ENCODE measurements around the genes NDNF, SMIM43, IL2 and IL21.

DNA sequence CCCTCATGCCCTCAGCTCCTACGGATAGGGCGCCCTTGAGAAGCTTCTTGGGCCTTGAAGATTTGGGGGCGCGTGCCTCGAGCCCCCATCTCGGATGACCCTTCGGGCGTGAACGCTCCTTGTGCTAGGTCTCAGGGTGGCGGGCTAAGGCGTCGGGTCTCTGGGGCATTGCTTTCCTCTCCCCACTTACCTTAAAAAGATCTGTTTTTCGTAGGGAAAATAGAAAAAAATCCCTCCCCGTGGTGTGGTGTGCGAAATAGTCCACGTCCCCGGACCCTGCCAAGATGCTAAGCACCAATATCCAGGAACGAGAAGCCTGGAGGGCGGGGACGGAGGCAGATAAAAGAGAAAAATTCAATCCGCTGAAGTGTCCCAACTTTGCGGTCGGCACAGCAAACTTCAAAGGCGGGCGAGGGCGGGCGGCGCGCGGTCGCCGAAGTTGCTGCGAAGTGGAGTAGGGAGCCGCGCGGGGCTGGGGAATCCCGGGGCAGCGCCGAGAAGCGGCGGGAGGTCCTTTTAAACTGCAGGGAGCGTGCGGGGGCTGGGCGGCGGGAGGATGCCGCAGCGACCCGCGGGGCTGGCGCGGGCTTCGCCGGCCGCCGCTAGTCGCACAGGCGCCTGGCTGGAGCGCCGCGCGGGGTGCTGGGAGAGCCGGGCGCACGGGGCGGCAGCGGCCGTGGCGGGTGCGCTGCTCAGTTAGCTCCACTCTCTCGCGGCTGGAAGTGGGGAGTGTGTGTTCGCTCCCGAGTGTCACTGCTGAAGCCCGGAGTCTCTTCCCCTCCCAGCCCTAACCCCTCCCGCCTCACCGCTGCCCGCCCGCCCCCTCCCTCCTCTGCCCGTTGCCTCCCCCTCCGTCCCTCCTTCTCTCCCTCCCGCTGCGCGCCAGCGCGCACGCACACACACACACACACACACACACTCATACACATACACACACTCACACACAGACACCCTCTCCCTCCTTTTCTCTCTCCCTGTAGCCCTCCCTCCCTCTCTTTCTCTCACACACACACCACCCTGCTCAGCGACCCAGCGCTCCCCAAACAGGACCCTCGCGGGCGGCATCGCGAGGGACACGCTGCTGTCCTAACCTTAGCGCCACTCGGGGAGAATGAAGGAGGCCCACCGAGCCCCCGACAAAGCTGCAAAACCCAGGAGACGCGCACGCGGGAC lies at the start of gene NDNF:
TSS of gene NDNF (minus strand) at position 733 of the 1,173 bp plus-strand sequence.
- RRBS: under 1% methylated on average over 10 of the region's 102 CpGs

DNA sequence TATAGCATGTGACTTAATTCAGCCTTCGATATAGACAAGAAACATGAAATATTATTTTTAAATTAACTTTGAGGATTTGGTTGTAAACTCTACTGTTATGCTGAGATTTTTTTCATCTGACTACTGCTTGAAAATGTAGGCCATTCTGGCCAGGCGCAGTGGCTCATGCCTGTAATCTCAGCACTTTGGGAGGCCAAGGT lies 24.3 kb downstream of the TNIP3 start:
- RRBS: no CpG with 5 or more reads among the region's 2 CpGs

GRCh38 chr4:121182324-121182790 lies 18.2 kb upstream of the TNIP3 start:
- RRBS: no CpG with 5 or more reads among the region's 4 CpGs

GRCh38 chr4:121697036-121697567 lies 322 bp upstream of the ANXA5 start:
- RRBS: under 1% methylated on average over 3 of the region's 43 CpGs

- RRBS: 3% methylated on average over 7 of the region's 104 CpGs
These were observed at the start of gene SMIM43 for GRCh38 chr4:121764191-121765486. SMIM43 (minus strand) TSS chr4:121765164.

DNA sequence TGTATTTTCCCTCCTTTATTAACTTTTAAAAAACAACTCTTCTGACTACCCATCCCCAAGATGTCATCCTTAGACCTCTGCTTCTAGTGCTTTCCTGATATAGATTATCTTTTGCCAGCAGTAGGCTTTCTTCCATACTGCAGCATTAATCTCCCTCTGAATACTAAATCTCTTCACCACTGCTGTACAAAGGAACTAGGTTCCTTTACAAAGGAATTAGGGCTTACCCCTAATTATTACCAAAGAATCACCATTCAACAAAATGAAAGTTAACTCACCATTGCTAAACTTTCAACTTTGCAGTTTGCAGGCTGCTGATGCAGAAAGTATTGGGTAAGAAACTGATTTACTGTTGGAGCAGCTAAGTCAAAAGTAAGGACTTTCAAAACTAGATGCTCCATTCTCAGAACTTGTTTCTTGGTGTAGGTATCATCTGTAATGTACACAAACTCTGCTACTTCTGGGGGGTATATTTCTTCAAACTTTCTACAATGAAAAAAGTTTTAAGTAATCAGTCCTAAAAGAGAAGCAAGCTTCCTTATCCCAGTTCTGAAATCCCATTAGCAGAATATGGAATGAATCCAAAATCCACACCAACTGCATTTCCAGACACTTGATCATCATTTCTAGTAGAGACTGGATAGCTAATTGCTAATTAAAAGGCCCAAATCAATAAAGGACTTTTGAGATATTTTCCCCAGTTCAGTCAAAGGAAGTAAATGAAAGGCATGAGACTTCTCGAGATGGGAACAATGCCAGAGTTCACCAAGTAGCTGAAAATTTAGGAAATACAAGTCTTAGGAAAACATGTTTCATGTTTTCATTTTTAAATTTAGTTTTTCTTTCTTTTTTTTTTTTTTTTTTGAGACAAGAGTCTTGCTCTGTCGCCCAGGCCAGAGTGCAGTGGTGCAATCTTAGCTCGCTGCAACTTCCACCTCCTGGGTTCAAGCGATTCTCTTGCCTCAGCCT lies 4.3 kb downstream of the CCNA2 start:
- RRBS: no CpG with 5 or more reads among the region's 4 CpGs

DNA sequence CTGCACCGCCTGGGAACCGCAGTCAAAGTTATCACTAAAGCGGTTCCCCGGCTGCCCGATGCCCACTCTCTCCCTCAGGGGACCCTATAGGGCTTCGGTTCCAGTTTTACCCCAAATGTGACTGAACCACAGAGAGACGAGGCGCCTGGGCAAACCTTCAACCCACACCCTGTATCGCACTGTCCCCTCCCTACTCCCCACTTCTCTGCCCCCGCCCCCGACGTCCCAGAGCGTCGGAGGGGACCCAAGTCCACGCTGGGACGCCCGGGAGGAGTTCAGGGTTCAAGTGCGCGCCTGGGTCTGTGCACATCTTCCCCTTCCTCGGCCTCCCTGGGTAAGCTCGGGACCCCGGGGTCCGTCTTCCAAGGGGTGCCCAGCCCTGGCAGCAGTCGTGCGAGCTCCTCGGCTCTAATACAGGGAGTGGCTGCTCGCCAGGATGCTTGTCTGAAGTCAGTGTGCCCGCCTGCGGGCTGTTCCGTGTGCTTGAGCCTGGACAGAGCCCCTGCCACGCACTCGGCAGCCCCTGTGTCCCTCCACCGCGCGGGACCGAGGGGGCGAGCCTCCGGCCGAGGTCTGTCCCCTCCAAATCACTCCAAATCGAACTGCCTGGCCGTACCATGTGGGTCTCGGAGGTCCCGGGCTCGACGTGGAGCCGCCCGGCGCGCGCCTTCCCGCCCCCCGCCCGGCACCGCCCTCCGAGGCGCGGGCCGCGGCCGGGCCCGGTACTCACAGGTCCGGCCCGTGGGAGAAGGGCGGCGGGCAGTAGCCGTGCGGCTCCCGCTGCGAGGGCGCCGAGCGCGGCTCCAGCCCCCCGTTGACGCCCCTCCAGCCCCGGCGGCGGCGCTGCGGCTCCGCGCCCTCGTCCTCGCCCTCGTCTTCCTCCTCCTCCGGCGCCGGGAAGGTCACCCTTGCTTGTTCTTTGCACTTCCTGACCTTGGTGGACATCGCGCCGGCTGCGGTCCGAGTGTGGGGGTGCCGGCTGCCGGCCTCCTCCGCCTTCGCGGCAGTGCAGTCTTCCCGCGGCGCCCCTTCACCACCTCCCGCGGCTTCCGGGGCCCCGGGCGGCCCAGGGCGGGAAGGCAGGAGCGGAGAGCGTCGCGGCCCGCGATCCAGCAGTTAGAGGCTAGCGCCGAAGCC lies 756 bp downstream of the TRPC3 start:
- RRBS: under 1% methylated on average over 43 of the region's 115 CpGs

DNA sequence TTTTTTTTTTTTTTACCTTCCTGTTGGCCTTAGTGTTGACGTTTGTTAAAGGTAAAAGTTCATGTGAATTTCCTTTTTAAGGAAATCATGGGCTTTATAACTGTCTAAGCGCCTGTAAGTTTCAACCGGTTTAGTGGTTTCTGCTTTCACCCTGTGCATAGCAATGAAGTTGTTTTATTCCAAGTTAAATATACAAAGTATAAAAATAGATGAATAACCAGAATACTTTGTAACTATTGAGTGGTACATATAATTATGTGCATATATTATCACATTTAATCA lies 976 bp downstream of the BLTP1 start:
- RRBS: no CpG with 5 or more reads among the region's 3 CpGs

DNA sequence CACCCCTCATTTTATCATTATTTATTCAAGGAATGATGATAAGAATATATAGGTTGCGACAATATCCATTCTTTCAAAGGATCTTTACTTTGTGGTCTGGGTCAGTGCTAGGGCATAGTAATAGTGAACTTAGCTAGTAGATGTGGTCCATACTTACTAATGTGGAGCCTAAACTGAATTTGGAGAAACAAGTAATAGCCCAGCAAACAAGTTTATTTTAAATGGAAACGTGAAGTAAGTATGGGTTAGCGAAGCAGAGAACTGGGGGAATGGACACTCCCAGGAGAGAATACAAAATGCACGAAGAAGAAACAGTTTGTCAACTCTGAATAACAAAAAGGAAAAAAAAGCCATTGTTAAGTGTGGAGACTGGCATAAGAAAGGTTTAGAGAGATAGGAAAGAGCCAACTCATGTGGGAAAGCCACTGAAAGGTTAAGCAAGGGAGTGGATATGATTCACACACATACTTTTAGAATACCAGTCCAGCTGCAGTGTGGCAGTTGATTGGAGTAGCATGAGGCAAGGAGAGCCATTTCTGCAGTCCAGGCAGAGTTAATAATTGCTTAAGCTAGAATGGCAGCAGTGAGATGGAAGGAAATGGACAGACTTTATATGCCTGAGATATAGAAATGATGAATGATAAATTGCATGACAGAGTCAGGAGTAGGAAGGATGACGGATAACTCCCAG lies 37.0 kb upstream of the ADAD1 start:
- RRBS: no CpG with 5 or more reads among the region's 5 CpGs

DNA sequence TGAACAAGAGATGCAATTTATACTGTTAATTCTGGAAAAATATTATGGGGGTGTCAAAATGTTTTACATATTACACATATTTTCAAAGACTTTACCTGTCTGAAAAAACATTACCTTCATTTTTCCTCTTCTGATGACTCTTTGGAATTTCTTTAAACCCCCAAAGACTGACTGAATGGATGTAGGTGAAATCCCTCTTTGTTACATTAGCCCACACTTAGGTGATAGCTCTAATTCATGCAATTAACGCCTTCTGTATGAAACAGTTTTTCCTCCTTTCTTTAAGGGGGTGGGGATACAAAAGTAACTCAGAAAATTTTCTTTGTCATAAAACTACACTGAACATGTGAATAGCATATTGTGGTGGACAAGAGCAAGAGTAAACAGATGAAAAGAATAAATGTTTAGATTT lies at the start of gene IL2:
TSS of gene IL2 (minus strand) at position 228 of the 412 bp plus-strand sequence.
- RRBS: no CpG with 5 or more reads among the region's 1 CpG

DNA sequence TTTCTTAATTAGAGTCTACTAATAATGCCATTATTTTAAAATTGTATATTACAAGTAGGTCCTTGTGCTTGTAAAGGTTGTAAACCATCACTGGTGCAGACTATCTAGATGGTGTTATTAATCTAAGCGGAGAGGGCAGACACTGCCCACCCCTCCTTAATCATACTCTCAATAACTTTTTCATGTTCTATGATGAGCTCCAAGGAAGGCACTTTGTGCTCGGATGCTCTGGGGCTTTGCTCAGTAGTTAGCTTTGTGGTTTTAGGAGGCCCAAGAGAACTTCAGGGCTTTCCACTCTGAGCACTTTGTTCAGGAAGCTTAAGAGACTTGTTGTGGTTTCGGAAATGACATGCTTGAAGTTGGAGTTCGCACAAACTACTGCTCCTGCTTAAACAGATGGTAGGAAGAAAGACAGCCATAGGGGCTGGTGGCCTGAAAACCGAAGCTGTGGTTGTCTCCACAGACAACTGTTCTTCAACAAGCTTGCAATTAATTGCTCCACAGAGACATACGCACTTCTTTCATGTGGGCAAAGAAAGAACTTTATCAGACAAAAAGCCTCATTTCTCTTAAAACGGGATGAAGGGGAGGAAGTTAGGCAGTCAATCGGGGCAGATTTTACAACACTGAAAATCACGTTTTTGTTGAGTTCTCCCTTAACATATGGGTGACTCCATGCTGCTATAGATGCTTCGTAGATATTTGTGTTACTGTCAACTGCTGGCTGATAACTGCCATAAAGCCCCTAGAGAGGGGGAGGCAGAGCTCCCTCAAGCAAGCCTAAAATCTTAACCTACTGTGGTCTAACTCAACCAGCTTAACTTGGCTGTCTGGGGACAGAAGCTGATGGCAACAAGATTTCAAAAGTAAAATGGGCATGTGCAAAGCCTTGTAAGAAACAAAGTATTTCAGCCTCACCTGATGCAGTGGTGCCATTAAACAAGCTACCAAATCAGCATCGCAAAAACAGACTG lies 42.4 kb downstream of the IL21 start:
- RRBS: no CpG with 5 or more reads among the region's 11 CpGs

DNA sequence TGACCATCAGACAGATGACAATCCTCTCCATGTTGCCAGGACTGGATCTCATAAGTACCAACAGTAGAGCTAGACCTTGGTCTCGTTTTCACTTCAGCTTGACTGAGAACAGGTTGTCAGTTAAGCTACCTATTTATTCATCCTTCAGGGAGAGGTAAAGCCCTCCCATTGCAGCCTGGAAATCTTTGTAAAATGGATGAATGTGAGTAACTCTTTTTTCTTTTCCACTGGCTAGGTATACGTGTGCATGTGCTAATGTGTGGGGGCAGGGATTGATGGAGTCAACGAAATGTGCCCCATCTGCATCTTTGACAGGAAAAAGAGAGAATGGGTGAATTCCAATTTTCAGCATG lies at the start of gene IL21:
TSS of gene IL21 (minus strand) at position 107 of the 353 bp plus-strand sequence.
- RRBS: no CpG with 5 or more reads among the region's 3 CpGs

DNA sequence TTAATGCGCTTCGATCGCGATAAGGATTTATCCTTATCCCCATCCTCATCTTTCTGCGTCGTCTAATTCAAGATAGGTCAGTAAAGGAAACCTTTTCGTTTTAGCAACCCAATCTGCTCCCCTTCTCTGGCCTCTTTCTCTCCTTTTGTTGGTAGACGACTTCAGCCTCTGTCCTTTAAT lies 658 bp upstream of the FGF2 start:
- RRBS: no CpG with 5 or more reads among the region's 8 CpGs

DNA sequence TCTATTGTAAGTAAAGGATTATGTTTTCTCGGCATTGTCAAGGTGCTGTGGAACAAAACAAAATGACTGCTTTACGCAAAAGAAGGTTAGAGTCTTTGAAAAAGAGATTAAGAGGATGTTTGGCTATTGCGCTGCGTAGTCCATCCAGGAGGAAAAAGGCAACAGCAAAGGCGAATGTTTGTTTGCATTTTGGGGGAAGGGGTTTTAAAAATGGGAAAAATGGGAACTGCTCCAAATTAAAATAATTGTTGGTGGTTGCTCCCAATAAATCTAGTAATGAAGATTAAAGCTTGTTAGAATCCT lies 57.7 kb upstream of the SPRY1 start:
- RRBS: no CpG with 5 or more reads among the region's 5 CpGs

GRCh38 chr4:123397130-123397533 lies 537 bp downstream of the SPRY1 start:
- RRBS: 2% methylated on average over 4 of the region's 28 CpGs

DNA sequence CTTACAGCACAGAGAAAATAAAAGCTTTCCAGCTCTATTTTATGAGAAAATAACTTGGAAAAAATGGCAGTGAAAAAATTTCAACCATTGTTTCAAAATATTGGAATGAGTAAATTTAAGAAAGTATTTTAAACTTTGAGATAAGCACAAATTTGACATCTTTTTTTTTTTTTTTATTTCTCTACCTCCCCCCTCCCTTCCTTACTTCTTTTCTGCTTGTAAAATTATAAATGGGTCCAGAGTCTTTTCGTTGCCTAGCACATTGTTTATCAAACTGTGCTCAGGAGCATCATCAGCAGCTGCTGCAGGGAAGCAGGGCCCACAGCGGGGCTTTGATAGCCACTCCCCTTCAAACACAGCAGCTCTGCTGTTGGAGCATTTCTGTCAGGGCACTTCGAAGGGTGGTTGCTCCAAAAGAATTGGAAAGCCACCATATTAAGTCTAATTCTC lies 588.2 kb downstream of the SPRY1 start:
- RRBS: no CpG with 5 or more reads among the region's 3 CpGs

- RRBS: no CpG with 5 or more reads among the region's 3 CpGs
These were observed 633.7 kb downstream of the SPRY1 start for GRCh38 chr4:124030359-124030582.

DNA sequence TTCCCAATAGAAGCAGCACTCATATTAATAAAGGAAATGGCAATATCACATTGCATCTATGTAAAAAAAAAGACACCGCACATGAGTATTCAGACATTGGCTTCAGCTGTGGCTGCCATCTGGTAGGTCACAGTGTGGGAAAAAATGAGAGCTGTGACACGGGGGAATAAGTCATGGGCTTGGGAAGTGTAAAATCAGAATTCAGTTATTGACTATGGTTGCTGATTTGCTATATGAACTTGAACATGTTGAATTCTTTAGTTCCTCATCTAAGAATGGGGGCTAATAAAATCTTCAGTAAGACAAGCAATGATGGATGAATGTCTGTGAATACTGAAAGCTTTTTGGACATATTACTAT lies 221.2 kb downstream of the ANKRD50 start:
- RRBS: no CpG with 5 or more reads among the region's 2 CpGs

DNA sequence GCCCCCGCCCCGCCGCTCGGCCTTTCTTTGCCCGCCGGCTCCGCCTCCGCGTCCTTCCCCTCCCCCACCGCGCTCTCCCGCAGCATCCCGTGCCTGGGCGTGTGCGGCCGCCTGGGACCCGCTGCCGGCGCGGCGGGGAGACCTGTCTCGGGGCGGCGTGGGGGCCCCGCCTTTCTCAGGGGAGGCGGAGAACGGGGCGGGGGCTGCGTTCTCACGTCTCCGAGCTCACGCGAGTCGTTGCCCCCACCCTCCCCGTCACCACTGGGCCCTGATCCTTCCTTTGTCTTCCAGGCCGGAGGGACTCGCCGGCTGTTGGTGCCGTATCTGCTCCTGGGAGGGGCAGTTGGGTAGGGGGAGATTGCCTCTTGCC lies 253 bp upstream of the ANKRD50 start:
- RRBS: under 1% methylated on average over 5 of the region's 39 CpGs

Data from AG09319 (cell line).